Caco-2 (cell line): ENCODE measurements around a stretch of chr7.

DNA sequence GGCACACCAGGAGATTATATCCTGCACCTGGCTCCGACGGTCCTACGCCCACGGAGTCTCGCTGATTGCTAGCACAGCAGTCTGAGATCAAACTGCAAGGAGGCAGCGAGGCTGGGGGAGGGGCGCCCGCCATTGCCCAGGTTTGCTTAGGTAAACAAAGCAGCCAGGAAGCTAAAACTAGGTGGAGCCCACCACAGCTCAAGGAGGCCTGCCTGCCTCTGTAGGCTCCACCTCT is 2.2 kb upstream of the ORC5 start:
- PRO-cap, result no peak
- RRBS, result no CpG with 5 or more reads among the region's 8 CpGs

- PRO-cap, result no peak
- RRBS, result 80% methylated on average over 3 of the region's 18 CpGs
These were observed 70.3 kb upstream of the KMT2E start for GRCh38 chr7:104943265-104944500.

- PRO-cap, result bidirectional peak, plus-strand start at chr7:104983705, minus-strand start at chr7:104983678; bidirectional peak, plus-strand start at chr7:104983977, minus-strand start at chr7:104983955; bidirectional peak, plus-strand start at chr7:104984287, minus-strand start at chr7:104984167; bidirectional peak, plus-strand start at chr7:104984372, minus-strand start at chr7:104984405; unidirectional peak, minus-strand start at chr7:104984503
- RRBS, result 5% methylated on average over 10 of the region's 62 CpGs
These were observed 30.1 kb upstream of the KMT2E start for GRCh38 chr7:104983578-104984606.

DNA sequence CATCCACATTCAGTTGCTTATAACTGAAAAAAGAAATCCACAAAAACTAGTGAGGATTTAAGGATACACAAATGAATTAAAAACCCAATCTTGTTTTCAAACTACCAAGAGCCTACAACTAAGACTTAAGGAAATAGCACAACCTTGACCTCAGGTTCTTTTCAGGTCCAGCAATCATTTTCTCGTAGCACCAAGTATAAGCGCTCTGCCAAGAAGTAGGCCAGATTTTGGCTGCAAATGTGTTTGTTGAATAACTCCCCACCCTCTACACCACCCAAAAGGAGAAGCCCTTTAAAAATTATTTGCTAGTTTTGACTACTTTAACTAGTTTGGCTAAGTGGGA is 2.8 kb upstream of the KMT2E start:
- PRO-cap, result no peak
- RRBS, result no CpG with 5 or more reads among the region's 2 CpGs

- PRO-cap, result no peak
- RRBS, result no CpG with 5 or more reads among the region's 3 CpGs
These were observed 123.9 kb downstream of the SRPK2 start for GRCh38 chr7:105264569-105265429.

GRCh38 chr7:105353340-105354366 is 35.1 kb downstream of the SRPK2 start:
- PRO-cap, result no peak
- RRBS, result no CpG with 5 or more reads among the region's 9 CpGs

DNA sequence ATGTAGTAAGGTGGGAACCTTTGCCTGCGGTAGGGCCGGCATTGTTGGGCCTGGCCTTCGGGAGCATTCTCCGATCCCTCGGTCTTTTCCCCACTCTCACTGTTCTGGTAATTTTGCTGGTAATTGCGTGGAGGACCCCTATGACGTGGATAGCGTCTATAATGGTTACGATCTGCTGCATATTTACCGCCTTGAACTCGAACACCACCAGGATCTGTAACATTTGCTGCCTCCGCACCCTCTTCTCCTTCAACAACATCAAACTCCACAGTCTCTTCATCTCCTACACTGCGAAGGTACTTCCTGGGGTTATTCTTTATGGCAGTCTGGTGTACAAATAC is 1.3 kb upstream of the EFCAB10 start:
- PRO-cap, result no peak
- RRBS, result no CpG with 5 or more reads among the region's 13 CpGs

GRCh38 chr7:105680511-105681122 is 99.3 kb upstream of the EFCAB10 start:
- PRO-cap, result no peak
- RRBS, result no CpG with 5 or more reads among the region's 7 CpGs

DNA sequence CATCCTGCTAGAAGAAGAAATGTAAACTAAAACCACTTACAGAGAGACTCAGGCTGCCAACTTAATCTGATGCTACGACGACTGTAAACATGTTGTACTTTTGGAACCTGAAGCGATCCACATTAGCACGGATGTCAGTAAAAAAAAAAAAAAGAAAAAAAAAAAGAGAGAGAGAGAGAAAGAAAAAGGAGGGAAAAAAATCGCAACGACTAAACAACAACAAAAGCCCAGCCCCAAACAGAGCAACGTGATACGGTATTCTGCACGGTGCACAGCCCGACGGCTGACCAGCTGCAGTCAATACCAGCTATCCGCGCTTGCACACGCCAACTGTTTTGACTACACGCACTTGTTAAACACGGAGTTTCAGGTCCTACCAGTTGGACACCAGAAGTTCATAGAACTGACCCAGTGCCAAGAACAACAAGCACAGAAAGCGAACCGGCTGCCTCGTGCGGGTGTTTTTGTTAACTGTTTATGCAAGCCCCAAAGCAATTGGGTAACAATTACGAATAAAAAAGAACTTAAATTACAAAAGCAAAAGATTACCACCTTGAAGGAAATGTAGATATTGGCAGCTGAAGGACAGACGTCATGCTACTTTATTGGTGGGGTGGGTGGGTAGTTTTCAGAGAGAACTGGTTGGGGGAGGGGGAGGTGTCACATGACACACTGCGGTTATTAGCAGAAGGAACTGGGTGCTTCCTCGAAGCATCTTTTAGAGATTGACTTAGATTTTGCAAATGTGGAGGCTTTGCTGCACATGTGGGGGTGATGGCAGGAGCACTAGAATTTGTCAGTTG is 110.4 kb upstream of the EFCAB10 start:
- PRO-cap, result no peak
- RRBS, result no CpG with 5 or more reads among the region's 24 CpGs

- PRO-cap, result no peak
- RRBS, result no CpG with 5 or more reads among the region's 7 CpGs
These were observed 142.3 kb upstream of the EFCAB10 start for GRCh38 chr7:105723441-105724098.

DNA sequence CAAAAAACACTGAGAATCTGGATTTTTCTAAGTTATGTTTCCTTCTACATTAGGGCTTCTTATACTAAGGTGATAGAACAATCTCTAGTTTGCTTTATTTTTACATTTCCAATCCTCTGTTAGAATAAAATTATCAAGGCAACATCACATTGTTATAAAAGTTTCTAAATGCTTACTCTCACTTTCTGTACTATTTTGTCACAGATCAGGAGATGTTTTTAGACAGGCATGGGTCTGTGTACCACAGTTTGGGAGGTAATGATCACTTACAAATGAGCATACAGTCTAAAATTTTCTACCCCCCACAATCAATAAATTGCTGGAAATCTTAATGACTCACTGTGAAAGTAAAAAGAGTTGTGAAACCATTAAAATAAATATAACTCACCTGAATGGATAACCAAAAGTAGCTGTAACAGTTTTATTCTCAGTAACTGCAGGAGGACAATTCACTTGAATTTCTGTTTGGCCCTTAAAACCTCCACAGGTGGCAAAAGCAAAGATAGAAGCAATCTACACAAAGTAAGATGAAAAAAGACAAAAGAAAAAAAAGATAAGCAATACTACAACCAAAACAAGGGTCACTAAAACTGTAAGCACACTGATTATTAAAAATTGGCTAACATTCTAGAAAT is 13.2 kb downstream of the SYPL1 start:
- PRO-cap, result no peak

DNA sequence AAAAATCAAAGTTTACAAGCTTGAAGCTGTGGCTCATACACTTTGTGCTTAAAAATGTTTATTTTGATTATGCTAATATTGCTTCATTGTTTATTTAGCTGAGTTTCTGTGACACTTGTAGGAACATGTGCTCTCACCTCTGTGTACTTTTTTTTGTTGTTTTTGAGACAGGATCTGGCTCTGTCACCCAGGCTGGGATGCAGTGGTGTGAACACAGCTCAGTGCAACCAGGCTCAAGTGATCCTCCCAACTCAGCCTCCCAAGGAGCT is 84.6 kb upstream of the SYPL1 start:
- PRO-cap, result no peak

DNA sequence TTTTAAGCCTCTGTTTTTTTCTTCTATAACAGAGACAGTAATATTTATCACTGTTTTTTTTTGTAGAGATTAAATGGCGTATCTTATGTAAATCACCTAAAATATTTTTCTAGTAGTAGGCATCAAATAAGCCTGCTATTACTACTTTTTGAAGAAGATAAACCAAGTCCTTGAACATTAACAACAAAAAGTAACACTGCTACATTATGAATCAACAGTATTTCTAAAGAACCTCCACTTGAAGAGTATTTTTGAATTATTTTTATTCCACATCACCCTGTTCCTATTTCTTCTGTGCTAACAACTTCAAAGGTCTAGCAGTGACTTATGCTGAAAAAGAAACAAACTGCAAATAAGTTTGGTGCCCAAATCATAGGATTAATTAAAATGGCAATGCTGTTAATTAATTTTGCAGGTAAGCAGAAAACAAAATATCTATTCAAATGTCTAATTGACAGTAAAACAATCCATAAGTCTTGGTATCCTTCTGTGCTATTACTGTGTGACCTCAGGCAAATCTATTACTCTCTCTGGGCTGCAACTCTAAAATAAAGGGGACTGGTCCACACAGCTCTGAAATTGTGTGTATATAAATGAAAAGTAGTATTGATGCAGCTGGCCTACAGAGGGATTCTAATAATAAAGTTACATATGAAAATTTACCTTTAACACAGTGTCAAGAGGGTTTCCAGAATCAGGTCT is 21.9 kb downstream of the NAMPT start:
- PRO-cap, result no peak
- RRBS, result no CpG with 5 or more reads among the region's 1 CpG

GRCh38 chr7:106286117-106286485 is 1.3 kb upstream of the NAMPT start:
- PRO-cap, result no peak
- RRBS, result no CpG with 5 or more reads among the region's 4 CpGs

DNA sequence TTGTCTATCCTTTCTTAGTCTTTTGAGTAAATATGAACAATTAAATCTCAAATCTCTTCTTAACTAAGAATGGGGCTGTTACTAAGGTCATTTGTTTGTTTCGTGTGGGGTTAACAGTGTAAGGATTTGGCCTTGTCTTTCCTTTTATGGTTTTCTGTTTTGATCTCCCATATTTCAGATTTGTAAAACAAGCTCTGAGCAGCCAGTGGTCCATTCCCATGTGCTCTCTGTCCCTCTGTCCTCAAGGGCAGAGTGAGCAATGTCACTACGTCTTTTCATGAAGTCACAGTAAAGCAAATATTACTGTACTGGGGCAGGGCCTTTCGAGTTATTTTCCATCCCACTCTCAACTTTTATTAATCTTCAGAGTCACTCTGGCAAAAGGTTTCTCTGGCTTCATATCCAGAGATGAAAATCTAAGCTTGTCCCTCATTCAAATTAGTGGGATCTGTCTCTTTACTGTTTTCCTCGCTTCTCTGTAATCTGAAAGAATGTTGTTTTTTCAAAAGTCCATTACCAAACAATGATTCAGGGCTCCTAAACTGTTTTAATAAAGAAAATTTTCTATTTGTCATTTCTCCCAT is 41.9 kb upstream of the NAMPT start:
- PRO-cap, result no peak
- RRBS, result no CpG with 5 or more reads among the region's 4 CpGs

DNA sequence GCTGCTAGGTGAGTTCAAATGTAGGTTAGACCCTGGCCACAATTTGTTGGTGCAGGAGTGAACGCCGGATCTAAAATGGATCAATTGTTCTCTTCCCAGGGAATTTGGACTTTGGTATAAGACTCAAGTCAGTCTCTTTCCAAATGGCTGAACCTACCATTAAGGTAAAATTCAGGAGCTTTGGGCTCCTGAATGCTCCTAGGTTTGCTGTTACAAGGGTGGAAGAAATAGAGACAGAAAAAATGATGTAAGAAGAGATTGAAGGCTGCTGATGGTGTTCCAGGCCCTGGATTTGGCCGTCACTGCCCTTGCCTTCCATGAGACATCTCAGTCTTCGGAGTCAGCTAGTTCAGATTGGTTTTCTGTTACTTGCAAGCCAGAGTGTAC is 42.5 kb upstream of the NAMPT start:
- PRO-cap, result no peak
- RRBS, result no CpG with 5 or more reads among the region's 4 CpGs

- PRO-cap, result bidirectional peak, plus-strand start at chr7:106449453, minus-strand start at chr7:106449348
- RRBS, result no CpG with 5 or more reads among the region's 6 CpGs
These were observed 164.2 kb upstream of the NAMPT start for GRCh38 chr7:106448764-106449686.

DNA sequence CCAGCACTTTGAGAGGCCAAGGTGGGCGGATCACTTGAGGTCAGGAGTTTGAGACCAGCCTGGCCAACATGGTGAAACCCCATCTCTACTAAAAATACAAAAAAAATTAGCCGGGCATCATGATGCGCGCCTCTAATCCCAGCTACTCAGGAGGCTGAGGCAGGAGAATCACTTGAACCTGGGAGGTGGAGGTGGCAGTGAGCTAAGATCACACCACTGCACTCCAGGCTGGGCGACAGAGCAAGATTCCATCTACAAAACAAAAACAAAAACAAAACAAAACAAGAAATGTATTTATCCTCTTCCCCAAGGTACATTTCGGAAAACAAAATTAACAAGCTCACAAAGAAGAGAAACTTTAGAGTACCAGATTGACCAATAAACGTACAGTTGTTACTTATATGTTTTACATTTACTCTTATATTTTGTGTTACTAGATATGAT is 16.5 kb downstream of the PIK3CG start:
- PRO-cap, result no peak
- RRBS, result no CpG with 5 or more reads among the region's 7 CpGs

- PRO-cap, result bidirectional peak, plus-strand start at chr7:107168140, minus-strand start at chr7:107167769
- RRBS, result no CpG with 5 or more reads among the region's 5 CpGs
These were observed 1.2 kb upstream of the HBP1 start for GRCh38 chr7:107167550-107167983.

DNA sequence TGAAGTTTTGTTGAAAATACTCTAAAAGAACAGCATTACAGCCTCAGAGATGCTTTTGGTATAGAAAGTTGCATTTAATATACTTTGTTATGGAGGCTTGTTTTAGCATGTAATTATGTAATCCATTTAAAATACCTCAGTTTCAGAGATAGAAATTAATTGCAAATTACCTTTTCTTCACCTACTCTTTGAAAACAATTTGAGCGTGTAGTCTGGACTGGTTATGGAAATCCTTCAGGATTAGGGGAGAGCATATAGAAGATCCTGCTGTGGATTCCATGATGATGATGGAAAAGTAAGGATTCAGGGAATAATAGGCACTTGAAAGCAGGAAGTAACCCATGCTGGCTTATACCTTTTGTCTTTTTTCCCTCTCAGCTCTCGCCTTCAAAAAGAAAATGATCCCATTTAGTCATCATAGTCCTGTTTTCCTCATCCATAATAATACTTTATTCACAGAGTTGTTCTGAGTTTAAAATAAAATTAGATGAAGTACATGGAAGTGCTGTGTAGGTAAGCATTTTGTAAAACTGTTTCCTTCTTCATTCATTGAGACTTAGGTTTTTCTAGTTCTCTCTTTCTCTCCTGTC is 4.4 kb downstream of the HBP1 start:
- PRO-cap, result no peak
- RRBS, result no CpG with 5 or more reads among the region's 2 CpGs